ENCODE measurements around the gene PRIMPOL.

DNA sequence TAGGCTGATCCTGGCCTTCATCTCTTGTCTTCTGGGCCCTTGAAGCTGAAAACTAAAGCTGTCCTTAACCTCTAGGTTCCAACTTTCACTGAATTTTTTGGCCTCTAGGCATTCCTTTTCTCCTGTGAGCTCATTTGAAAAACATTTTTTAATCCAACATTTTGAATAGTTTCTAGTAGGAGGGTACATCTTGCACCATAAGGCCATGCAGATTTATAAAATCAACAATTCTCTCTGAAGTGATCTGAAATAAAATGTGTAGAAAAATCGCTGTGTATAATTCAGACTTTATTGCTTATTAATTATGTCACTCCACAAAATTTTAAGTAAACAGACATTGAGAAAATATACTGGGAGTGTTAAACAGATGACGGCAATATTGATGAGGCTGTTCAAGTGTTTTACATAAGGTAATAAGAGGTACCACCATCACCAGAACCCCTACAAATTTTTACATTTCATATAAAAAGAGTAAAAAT lies 19.6 kb downstream of the RWDD4 start:
- PRO-cap: no peak

DNA sequence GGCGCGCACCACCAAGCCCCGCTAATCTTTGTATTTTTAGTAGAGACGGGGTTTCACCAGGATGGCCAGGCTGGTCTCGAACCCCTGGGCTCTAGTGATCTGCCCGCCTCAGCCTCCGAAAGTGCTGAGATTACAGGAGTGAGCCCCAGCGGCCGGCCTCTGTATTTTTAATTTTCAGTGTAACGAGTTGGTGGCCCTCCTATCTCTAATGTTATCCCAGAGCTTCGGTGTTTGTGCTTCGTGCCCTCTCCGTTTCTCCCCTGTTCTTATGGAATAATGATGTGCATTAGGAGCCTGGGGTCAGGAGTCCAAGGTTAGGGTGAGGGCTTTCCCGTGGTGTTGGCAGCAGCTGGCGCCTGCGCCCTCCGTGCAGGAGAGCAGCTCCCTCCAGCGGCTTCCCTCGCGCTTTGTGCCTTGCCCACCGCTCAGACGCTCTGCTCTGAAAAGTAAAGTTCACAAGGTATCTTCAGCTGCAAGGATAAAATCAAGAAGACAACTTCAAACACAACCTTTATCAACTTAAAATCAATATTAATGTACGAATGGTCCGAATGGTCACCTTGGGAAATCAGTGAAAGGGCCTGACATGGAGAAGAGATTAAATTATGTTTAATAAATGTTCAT lies 62.1 kb downstream of the TRAPPC11 start:
- PRO-cap: no peak

DNA sequence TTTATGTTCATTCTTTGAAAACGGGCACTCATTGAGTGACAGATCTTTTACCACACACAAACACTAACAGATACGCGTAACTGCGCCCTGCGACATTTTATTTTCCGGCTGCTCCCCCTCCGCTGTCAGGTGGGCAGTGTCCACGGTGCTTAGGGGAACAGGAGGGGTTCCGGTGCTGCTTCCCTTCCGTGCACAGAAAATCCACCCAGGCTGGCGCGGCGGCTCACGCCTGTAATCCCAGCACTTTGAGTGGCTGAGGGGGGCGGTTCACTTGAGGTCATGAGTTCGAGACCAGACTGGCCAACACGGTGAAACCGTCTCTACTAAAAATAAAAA lies 62.6 kb downstream of the TRAPPC11 start:
- PRO-cap: unidirectional peak, plus-strand start at position 195 of the sequence

GRCh38 chr4:183807903-183808681 lies 97.0 kb upstream of the STOX2 start:
- PRO-cap: bidirectional peak, plus-strand start at chr4:183808429, minus-strand start at chr4:183808278

GRCh38 chr4:184020050-184020631 lies 115.0 kb downstream of the STOX2 start:
- PRO-cap: bidirectional peak, plus-strand start at chr4:184020489, minus-strand start at chr4:184020300

GRCh38 chr4:184156039-184156789 lies 61.5 kb downstream of the ENPP6 start:
- PRO-cap: no peak

- PRO-cap: no peak
Measured at GRCh38 chr4:184230164-184230532, 12.5 kb upstream of the ENPP6 start.

GRCh38 chr4:184346581-184347209 lies 127.7 kb downstream of the IRF2 start:
- PRO-cap: no peak

DNA sequence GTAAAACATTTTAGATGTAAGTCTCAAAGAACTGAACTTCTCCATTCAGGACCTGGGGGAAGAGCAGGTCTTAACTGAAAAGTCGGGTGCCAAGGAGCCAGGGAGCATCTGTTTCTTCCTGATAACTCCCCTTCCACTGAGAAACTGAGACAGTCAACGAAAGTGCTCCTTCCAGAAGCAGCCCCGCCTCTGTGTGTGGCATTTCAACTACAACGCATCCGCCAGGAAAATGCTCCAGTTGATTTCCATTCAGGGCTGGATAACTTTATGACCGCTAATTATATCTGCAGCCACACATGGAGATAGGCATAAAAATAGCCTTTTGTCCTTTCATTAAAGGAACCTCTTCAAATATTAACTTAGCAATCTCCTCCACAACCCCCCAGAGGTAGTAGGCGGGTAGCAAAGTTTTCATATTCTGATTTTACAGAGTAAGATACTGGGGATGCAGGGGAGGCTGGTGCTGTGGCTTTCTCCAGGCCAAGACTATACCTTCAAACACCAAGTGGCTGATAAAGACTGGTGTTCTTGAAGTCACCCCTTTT lies 87.8 kb downstream of the IRF2 start:
- PRO-cap: bidirectional peak, plus-strand start at position 434 of the sequence, minus-strand start at position 138 of the sequence

DNA sequence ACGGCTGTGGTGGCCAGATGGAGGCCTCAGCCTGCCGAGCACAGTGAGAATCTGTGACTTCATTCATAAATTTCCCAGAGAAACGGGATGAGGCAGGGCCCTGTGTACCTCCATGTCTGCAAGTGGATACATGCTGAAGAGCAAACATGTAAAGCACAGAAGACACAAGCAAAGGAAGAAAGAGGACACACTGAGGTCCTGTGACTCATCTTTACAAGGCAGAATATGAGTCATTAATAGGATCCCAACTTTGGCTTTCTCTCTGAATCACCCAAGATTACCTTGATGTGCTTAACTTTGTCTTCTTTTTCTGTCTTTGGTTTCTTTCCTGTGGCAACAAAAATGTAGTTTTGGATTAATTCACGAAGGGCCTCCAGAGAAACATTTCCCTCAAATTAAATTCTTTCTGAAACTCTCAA lies 56.5 kb downstream of the IRF2 start:
- PRO-cap: no peak

- PRO-cap: bidirectional peak, plus-strand start at chr4:184649672, minus-strand start at chr4:184649447
Measured at GRCh38 chr4:184649609-184650055, at the start of gene PRIMPOL. TSS of gene PRIMPOL (plus strand) at chr4:184649738.

- PRO-cap: no peak
Measured at GRCh38 chr4:184750061-184750609, 16.2 kb upstream of the CENPU start.

GRCh38 chr4:184803240-184803801 lies 22.4 kb downstream of the ACSL1 start:
- PRO-cap: no peak

GRCh38 chr4:184807159-184808172 lies 18.3 kb downstream of the ACSL1 start:
- PRO-cap: no peak

DNA sequence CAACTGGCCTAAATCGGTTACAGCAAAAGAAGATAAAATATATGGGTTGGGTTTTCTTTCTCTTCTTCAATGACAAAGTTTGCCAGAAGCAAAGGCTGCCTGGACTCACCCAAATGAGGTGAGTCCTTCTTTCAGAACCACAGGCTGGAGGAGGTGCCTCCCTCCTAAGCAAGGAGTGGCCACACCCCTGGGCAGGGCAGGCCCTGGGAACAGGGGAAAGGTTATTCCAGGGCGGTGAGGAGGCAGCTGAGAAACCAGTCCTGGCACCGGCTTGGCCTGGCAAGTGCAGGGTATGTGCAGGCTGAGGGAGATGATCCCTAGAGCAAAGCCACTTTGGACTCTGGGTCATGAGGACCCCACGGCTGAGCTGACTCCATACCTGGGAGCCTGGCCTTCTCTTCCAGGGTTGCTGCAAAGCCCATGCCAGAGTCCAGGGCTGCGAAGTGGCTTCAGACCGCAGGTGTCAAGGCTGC lies 49.6 kb upstream of the HELT start:
- PRO-cap: no peak

DNA sequence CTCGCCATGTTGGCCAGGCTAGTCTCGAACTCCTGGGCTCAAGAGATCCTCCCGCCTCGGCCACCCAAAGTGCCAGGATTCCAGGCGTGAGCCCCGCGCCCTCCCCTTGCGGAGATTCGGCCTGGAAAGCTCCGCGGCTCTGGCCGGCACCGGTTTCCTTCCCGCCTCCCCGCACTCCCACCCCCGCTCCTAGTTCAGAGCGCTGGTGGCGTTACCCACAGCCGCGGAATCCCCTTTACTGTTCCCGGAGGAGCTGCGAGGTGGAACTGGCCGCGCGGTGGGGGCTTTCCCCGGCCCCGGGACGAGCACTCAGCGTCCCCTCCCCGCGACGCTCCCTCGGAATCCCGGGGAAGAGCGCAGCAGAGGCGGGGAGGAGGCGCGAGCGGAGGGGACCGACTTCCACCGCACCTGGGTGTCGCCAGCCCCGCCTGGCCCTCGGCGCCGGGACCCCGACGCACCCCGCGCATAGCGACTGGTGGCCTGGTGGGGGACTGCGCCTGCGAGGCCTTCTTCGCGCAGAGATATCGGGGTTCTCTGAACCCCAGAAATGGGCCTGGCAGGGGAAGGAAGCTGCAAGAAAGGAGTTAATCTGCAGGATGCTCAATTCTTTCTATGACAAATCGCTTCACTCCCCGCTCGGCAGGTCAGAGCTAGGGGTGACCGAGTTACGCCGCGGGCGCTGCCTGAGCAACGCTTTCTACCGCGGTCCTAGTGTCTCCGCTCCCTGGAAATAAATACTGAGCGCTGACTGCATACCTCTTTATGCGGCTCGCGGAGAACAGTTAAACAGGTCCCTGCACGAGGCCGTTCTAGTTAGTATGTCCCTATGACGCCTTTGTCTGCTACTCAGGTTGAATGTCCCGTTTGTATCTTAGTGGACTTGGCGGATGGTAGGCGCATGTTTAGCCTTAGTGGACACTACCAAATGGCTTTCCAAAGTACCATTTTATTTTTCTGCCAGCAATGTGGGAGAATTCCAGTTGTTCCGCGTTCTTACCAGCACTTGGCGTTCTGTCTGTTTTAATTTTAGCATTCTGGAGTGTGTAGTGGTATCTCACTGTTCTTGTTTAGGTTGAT lies 14.5 kb upstream of the SLC25A4 start:
- PRO-cap: bidirectional peak, plus-strand start at position 362 of the sequence, minus-strand start at position 131 of the sequence; unidirectional peak, minus-strand start at position 736 of the sequence; unidirectional peak, minus-strand start at position 922 of the sequence

DNA sequence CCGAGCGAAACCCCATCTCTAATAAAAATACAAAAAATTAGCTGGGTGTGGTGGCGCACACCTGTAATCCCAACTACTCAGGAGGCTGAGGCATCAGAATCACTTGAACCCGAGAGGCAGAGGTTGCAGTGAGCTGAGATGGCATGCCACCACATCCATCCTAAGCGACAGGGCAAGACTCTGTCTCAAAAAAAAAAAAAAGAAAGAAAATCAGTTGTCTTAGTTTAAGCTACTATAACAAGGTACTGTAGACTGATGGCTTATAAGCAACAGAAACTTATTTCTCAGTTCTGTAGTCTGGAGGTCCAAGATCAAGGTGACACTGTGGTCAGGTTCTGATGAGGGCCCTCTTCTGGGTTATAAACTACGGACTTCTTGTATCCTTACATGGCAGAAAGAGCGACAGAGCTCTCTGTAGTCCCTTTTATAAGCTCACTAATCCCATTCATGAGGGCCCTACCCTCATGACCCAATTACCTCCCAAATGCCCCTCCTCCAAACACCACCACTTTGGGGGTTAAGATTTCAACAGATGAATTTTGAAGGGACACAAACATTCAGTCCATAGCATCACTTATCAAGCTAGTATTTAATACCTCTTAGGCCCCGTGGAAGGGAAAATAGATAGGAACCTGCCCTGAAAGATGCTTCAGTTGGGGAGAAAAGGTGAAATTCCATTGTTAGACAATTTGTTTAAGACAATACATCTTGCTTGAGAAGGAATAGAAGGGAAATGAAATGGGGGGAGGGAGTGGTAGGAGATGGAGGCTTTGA lies 4.9 kb downstream of the SLC25A4 start:
- PRO-cap: no peak

DNA sequence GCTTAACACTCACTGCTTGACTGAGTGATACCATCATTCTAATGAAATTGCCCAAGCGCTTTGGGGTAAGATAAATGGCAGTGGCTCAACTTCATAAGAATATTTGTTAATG lies 1.5 kb downstream of the SNX25 start:
- PRO-cap: no peak

DNA sequence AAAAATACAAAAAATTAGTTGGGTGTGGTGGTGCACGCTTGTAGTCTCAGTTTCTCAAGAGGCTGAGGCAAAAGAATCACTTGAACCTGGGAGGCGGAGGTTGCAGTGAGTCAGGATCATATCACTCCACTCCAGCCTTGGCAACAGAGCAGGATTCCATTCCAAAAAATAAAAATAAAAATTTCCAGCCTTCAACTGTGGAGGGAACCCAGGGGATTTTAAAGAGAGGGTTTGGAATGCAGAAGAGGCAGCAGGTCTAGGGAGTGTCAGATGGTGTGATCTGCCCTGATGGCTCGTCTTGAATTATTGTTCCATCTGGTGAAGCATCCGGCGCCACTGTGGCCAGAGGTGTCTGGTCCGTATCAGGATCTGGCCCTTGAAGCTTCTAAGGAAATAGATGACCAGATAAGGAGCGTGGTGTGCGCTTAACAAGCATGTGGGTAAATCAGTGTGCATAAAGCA lies 51.6 kb downstream of the LRP2BP start:
- PRO-cap: no peak

DNA sequence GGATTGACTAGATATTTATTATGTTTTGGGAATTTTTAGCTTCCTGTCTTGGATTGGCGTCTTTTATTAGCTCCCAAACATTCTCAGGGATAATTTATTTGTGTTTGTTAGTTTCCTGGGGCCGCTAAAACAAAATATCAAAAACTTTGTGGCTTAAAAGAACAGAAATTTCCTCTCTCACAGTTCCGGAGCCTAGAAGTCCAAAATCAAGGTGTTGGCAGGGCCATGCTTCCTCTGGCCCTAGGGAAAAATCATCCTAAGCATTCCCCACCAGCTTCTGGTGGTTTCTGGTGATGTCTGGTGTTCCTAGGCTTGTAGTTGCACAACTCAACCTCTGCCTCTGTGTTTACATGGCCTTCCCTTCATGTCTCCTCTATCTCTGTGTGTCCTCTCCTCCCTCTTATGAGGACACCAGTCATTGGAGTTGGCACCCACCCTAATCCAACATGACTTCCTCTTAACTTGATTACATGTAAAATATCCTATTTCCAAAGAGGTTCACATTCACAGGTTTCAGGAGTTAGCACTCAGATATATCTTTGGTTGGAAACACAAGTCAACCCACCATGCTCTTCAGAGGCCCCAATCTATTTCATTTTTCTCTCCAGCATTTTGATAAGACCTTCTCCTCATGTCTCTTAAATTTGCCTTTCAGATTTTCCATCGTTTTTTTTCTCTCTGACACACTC lies 15.4 kb downstream of the LRP2BP start:
- PRO-cap: no peak